WTC11 (cell line): ENCODE results near the genes PLCXD1, GTPBP6 and DHRSX.

DNA sequence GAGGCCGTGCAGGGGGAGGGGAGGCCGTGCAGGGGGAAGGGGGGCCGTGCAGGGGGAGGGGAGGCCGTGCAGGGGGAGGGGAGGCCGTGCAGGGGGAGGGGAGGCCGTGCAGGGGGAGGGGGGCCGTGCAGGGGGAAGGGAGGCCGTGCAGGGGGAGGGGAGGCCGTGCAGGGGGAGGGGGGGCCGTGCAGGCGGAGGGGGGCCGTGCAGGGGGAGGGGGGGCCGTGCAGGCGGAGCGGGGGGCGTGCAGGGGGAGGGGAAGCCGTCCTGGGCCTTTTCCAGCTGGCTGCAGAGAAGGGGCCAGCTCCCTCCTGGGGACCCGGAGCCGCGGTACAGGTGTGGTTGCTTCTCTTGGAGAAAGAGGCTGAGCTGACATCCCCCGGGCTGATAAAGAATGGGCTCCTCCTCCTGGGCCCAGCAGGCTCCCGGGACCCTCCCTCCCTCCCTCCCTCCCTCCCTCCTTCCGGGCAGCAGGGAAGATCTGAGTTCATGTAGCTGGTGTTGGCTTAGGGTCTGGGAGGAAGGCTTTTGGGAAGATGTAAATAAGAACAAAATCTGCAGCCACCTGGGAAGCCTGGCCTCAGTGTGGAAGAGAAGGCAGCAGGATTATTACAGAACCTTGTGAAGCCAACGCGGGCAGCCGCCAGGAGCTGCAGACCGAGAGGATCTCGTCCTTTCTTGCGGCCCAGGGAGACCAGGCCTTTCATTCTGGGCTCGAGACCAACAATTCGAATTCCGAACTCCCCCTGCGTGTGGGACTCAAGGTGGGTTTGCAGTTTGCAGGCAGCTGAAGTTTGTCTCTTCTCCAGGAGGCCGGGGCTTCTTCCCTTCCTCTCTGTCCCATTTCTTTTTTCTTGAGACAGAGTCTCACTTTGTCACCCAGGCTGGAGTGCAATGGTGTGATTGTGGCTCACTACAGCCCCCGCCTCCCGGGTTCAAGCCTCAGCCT, at the start of gene PLCXD1:
PLCXD1 (plus strand) TSS at position 461 of the 949 bp plus-strand sequence.
- PRO-cap, result bidirectional peak, plus-strand start at position 583 of the sequence, minus-strand start at position 363 of the sequence

- PRO-cap, result bidirectional peak, plus-strand start at chrX:318453, minus-strand start at chrX:318161; bidirectional peak, plus-strand start at chrX:319192, minus-strand start at chrX:318796
These were observed at the start of gene GTPBP6 for GRCh38 chrX:318269-318979. TSS of gene GTPBP6 (minus strand) at chrX:318796.

GRCh38 chrX:368815-369762, 17.6 kb downstream of the PPP2R3B start:
- PRO-cap, result unidirectional peak, plus-strand start at chrX:369064; unidirectional peak, plus-strand start at chrX:369091

DNA sequence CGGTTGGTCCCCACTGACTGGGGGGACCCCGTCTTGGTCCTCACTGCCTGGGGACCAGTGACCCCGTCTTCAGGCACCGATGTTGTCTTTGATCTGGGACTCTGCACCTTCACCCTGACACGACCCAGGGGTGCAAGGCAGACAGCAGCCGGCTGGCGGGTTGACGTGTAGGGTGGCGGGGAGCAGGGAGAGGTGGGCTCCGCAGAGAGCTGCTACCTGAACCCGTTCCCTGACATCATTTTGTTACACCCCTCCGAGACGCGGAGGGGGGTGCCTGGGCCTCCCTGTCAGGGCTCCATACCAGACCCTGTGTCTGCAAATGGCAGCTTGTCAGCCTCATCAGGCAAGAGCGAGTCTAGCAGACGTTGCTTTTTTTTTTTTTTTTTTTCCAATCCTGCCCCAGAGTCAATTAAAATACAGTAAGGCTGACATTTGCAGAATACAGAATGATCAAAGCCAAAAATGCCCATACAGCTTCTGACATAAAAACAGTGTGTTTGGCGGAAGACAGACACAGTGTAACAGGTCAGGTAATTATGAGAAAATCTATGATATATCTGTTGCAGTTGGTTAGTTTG, 118.7 kb downstream of the CRLF2 start:
- PRO-cap, result no peak

DNA sequence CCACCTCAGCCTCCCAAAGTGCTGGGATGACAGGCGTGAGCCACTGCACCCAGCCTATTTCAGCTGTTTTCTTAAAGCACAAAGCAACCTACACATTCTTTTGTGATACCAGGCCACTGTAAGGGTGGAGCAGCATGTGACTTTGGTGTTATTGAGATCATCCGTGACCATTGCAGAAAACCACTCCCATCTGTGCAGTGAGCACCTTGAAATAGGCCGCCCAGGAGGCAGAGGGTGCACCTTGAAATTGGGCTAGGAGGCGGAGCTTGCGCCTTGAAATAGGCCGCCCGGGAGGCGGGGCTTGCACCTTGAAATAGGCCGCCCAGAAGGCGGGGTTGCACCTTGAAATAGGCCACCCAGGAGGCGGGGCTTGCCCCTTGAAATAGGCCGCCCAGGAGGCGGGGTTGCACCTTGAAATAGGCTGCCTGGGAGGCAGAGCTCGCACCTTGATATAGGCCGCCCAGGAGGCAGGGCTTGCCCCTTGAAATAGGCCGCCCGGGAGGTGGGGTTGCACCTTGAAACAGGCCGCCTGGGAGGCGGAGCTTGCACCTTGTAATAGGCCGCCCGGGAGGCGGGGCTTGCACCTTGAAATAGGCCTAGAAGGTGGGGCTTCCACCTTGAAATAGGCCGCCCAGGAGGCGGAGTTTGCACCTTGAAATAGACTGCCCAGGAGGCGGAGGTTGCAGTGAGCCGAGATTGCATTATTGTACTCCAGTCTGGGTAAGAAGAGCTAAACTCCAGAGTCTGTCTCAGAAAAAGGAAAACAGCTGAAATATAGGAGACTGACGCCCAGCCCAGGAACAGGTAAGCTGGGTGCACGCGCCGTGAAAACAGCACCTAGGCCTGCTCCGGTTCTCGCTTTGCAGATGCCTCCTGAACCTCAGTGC, 9.1 kb upstream of the SLC25A6 start:
- PRO-cap, result no peak

DNA sequence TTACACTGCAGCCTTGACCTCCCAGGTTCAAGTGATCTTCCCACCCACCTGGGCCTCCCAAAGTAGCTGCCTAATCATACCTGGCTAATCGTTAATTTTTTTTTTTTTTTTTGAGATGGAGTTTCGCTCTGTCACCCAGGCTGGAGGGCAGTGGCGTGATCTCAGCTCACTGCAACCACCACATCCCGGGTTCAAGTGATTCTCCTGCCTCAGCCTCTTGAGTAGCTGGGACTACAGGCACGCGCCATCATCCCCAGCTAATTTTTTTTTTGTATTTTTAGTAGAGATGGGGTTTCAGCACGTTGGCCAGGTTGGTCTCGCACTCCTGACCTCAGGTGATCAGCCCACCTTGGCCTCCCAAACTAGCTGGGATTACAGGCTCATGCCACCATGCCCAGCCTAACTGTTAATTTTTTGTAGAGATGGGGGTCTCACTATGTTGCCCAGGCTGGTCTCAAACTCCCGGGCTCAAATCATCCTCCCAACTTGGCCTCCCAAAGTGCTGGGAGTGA, 29.0 kb upstream of the SLC25A6 start:
- PRO-cap, result no peak

DNA sequence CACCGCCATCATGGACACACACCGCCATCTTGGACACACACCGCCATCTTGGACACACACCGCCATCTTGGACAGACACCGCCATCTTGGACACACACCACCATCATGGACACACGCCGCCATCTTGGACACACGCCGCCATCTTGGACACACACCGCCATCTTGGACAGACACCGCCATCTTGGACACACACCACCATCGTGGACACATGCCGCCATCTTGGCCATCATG, 9.5 kb downstream of the ASMTL start:
- PRO-cap, result no peak

DNA sequence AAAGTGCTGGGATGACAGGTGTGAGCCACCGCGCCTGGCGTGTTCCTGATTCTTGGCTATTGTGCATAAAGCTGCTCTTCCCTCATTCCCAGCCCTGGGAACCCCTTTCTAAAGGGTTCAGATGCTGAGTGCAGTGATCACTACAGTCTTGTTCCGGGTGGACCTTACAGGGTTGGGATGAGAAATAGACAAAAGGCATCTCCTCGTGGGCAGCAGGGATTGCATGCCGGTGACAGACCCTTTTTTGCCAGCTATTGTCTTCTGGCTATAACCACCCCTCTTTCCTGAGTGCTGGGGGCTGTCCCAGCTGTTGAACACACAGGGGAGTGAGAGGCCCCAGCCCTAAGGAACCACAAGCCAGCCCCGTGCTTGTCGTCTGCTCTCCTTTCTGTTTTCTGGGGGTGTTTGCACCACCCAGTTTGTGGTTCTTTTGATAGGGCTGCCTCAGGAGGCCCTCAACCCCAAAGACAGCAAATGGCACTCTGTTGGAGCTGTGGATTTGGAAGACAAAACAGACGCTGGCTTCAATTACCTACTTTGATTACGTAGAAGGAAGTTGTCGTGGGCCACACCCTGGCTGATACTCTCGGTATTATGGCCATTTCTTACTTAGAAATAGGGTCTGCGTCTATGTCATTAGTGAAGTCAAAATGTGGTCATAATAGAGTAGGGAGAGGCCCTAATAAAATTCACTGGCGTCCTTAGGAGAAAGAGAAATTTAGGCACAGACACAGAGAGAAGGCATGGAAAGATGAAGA, 19.0 kb upstream of the ASMTL start:
- PRO-cap, result no peak

DNA sequence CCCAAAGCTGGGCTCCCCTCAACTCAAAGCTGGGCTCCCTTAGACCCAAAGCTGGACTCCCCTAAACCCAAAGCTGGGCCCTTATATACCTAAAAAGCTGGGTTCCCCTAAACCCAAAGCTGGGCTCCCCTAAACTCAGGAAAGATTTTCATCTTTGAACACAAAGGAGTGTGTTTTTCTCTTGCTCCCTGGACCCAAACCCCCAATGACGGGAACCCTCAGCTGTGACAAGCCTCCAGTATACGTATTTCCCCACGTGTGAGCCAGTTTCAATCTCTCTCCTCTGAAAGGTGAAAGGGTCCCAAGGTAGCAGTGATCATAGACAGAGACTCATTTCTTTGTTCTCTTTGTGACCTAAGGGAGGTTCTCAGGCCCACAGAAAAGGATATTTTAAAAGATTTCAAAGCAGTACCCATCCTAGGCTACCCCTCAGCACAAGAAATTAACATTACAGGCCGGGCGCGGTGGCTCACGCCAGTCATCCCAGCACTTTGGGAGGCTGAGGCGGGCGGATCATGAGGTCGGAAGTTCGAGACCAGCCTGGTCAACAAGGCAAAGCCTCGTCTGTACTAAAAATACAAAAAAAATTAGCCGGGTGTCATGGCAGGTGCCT, 31.4 kb upstream of the ASMTL start:
- PRO-cap, result no peak

DNA sequence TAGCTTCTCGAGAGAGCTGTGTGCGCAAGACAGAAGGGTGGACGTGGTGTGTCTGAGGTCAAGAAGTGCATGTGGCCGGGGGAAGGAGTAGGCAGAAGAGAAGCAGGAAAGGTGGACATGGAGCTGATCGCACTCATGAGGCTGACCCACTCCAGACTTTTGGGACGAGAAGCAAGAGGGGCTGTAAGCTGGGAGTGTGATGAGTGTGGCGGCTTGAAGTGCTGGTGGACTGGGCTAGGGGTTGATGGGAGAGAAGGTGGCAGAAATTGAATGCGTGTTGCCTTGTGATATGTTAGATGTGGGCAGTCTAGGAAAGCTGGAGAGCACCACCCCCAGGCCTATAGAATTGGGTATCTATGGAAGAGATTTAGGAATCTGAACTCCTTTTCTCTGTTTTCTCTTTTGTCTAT, 10.7 kb upstream of the ASMT start:
- PRO-cap, result no peak

GRCh38 chrX:2175755-2176441, 324.9 kb downstream of the DHRSX start:
- PRO-cap, result no peak

DNA sequence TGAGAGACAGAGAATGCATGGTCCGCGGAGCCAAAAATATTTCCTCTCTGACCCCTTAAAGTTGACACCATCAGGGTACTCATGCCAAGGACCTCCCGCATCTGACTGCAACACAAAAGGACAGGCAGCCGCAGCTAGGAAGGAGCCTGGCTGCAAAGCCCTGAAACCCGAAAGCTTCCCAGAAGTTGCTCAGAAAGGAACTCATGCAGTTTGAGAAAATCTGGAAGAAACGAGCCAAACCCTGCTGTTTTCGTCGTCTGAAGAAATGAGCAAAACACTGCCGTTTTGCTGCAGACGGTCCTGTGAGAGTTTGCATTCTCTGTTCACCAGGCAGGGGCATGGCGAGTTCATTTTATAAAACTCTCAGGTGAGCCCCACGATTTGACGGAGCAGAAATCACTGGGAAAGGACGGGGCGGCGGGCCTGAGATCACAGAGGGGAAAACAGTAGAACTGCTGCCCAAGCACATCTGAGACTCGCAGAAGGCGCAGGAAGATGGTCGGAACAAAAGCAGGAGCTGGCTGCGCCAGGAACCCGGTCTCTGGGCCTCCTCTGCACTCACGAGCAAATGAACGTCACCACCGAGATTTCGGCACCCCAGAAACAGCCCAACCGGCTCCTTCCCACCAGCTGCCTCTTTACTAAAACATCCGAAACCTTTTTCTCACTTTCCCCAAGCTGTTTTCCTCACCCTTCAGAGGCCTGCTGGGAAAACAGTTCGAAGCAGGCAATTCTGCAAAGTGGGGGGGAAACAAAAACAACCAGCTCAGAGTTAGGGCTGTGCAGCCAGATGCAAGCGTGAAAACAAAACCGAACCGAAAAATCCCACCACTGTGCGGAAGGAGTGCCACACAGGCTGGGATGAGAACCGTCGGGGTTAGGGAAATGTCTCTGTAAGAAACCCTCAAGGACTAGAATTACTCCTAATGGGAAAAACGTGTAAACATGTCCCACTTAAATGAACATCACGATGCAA, 16.2 kb downstream of the DHRSX start:
- PRO-cap, result unidirectional peak, plus-strand start at position 479 of the sequence

- PRO-cap, result no peak
These were observed 11.9 kb downstream of the DHRSX start for GRCh38 chrX:2488751-2489339.

DNA sequence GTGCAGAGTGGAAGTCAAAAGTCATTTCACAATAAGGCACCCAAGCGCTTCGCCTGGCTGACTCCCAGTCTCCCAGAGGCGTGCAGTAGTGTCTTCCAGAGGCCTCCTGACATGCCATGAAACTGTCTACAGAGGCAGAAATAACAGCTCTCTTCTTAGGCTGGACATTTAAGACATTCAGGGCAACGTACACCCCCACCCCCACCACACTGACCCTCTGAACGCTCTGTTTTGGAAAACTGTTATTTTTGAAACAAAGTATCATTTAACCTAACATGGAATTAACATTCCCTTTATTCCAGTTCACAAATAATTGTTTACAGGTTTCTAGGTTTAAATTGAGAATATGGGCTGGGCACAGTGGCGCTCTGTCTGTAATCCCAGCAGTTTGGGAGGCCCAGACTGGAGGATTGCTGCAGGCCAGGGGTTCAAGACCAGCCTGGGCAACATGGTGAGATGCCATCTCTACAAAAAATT, 1.6 kb downstream of the DHRSX start:
- PRO-cap, result no peak

DNA sequence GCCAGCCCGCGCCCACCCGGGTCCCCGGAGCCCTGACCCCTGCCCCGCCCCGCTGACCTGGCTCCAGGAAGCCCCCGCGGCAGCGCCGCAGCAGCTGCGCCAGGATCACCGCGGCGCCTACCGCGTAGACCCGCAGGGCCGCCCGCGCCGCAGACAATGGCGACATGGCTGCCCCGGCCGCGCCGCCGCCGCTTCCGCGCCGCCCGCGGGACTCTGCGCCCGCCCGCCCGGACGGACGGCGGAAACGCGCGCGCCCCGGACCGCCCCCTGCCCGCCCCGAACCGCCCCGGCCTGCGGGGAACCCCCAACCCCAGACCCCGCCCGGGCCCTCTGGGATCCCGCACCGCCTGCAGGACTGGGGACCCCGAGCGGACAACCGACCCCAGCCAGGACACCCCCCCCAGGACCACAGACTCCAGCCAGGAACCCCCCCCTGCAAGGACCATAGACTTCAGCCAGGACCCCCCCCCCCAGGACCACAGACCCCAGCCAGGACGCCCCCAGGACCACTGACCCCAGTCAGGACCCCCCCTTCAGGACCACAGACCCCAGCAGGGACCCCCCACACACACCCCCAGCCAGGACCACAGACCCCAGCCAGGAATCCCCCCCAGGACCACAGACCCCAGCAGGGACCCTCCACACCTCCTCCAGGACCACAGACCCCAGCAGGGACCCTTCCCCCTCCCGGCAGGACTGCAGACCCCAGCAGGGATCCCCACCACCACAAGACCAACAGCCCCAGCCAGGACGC, at the start of gene DHRSX:
DHRSX (minus strand) TSS at position 217 of the 754 bp plus-strand sequence.
- PRO-cap, result bidirectional peak, plus-strand start at position 313 of the sequence, minus-strand start at position 158 of the sequence

GRCh38 chrX:2697344-2698347, 6.6 kb downstream of the CD99 start:
- PRO-cap, result no peak

DNA sequence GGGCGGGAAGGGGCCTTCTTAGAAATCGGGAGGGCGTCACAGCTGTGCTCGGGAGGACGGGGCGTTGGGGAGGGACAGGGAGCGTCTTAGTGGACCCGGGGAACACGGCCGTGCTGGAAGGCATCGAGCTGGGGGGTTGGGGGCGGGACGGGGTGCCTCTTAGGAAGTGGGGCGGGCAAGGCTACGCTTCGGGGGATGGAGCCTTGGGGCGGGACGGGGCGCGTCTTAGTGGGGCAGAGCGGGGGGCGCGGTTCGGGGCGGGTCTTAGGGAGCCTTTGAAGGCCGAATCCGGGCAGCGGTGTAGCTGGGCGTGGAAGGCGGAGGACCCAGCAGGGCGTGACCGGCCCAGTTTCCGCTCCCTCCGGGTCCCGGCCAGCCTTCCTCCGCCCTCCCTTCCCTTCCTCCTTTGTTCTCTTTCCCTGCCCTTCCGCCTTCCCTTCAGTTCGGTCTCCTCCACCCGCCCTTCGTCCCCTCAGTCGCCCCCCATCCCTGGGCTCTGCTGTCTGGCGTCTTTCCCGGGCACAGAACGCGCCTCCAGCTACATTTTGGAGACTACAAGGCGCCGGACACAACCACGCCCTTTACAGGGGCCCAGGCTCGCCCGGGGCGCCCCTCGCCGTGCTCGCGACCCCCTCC, 478 bp downstream of the ARSD start:
- PRO-cap, result bidirectional peak, plus-strand start at position 441 of the sequence, minus-strand start at position 115 of the sequence

DNA sequence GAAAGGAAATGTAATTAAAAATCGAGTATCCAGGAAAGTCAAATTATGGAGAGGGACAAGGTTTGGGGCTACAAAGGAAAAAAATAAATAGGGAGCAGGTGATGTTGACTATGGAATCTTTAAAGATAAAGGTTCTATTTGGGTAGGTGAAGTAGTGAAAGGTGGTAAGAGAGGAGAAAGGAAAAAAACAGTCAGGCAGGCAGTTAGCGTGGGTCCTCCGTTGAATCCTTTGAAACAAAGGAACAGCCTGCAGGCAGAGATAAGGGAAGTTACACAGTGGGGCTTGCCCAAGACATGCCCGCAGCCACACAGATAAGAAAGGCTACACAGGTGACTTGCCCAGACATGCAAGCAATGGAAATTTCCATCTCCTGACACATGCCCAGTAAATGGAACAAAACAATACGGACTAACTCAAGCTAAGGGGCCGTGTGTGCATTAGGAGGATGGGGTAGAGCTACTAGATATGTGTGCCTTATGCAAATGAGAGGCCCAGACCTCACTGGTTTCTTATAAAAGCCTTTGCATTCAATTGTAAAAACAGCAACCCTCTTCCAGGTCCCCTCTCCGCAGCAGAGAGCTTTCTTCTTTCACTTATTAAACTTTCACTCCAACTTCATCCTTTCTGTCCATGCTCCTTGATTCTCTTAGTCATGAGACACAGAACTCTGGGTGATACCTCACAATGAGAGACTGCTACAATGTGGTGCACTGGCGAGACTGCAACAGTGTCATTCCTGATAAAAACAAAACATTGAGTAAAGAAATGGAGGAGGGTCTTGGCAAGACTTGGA, 997.2 kb upstream of the PRKX start:
- PRO-cap, result no peak

DNA sequence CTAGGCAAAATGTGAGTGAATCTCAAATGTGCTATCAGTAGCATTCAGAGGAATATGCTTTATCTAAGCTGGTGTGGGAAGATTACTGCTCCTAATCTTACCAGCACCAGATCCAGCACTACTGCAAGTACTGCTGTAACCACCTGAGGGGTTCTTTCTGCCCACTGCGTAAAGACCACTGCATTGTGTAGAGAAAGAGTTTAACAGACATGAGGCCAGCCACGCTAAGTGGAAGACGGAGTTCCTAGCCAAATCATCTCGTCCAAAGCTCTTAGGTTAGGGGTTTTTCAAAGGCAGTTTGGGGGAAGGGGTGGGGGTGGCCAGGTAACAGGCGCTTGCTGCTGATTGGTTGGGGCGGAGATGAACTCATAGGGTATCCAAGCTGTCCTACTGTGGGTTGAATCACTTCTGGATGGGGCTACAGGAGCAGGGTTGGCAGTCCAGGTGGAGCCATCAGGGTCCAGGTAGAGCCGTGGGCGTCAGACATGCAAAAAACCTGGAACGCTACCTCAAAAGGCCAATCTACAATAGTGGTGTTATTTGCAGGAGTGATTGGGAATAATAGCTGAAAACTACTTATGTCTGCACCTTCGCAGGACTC, 579.8 kb downstream of the NLGN4X start:
- PRO-cap, result bidirectional peak, plus-strand start at position 405 of the sequence, minus-strand start at position 273 of the sequence

DNA sequence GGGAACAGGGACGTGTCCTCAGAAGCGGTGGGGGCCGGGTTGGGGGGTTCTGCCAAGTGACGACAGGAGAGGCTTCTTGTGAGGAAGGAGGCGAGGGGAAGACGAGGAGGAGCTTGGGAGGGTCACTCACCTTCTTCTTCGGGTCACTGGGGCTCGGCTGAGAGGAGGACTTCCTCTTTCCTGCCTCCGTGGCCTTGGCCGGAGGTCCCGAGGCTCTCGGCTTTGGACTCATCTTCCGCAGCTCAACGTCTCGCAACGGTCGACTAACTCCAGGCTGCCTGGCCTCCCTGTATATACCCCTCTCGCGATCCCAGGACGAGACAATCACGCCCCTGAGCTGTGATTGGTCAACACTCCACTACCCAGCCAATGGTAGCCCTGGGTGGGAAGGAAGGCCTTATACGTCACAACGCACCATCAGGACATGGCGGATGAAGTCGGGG, 631 bp downstream of the VCX3A start:
- PRO-cap, result no peak